Measurements from ENCODE around the gene CFAP52.

DNA sequence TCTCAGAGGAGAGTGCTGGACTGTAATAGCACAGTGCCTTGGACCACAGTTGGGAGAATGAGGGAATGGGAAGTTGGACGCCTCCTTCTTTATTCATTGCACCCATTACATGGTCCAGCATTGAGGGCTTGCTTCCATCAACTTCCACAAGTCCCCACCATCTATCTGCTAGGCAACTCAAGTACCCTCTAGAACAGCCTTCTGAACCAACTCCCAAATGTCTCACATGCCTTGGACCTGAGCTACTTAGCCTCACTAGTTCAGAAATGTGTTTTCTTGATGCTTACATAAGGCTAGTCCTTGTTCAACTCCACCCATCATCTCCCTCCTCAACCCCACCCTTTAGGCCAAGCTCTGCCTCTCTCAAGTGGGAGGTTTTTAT is 12.5 kb downstream of the PIK3R5 start:
- PRO-cap: no peak

DNA sequence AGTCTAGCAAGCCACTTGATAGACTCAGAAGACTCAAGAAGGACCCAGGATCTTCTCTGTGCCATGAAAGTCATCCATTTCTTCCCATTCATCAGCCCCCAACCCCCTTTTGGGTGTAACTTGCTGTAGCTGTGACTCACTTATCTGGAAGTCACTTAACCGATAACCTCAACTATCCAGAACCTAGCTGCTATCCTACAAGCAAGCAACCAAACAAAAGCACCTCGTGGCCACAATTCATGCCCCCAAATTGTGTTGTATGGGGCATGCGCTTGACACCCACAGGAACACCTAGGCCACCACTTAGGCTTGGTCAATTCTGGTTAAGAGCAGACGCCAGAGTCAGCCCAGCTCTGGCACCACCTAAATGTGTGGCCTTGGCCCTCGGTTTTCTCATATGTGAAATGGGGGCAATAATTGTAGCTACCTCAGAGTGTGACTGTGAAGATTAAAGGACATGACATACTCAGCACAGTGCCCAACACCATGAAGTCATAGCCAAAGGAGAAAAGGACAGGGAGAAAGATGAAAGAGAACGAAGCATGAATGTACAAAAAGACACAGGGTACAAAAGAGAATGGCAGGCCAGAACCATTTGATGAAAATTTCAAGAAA is 3.6 kb downstream of the PIK3R5 start:
- PRO-cap: no peak

- PRO-cap: no peak
Observed at GRCh38 chr17:9052641-9053052, 31.3 kb downstream of the NTN1 start.

- PRO-cap: no peak
Observed at GRCh38 chr17:9158636-9159172, 137.4 kb downstream of the NTN1 start.

DNA sequence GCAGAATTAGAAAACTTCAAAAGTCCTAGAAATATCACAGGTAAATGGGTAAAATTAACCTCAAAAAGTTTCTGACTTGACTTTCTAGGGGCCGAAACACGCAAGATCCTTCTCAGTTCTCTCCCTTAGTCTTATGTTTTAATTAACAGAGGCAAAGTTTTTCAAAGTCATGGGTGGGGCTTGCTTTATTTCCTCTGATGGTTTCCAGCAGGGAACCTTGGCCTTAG is 263.4 kb downstream of the NTN1 start:
- PRO-cap: no peak

GRCh38 chr17:9576323-9576778 is at the start of gene CFAP52:
Gene CFAP52, plus strand, starts transcription at chr17:9576642.
- PRO-cap: no peak

DNA sequence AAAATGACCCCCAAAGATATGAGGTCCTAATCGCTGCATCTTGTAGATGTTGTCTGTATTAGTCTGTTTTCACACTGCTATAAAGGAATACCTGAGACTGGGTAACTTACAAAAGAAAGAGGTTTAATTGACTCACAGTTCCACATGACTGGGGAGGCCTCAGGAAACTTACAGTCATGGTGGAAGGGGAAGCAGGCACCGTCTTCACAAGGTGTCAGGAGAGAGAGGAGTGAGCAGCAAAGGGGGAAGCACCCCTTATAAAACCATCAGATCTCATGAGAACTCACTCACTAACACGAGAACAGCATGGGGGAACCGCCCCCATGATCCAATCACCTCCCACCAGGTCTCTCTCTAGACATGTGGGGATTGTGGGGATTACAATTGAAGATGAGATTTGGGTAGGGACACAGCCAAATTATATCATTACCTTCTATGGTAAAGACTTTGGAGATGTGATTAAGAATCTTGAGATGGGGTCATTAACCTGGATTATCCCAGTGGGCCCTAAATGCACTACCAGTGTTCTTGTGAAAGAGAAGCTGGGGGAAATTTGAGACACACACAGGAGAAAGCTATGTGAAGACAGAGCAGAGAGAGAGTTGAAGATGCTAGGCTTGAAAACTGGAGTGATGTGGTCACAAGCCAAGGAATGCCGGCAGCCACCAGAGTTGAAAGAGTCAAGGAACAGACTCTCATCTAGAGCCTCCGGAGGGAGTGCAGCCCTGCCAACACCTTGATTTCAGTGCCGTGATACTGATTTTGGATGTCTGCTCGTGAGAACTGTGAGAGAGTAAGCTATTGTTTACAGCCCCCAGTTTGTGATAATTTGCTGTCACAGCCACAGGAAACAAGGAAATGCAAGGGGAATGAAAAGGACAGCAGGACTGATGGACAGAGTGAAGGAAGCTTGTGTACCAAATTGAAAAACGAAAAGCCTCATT is 20.2 kb downstream of the USP43 start:
- PRO-cap: no peak

DNA sequence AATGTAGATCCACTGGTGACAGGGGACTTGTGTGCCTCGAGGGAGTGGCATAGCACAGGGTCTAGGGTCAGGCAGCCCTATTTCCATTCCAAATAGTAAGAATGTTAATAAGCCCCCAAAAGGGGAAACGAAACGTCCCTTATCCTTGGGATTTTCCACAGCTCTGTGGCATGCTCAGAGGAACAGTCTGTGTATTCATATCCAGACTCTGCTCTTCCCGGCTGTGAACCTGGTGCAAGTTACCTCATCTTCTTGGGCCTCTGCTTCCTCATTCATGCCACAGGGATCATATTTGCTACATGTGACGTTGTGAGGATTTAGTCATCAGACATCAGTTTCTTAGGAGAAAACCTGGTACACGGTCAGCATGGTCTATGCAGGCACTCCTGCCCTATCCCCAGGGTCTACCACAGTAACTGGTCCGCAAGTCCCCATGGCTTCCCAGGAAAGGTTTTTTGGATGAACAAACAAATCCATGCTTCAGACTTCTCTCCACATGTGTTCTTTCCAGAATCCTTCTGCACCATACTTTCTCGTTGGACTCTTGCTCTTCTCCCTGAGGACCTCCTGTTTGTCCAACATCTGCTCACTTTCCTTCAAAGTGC is 17.5 kb downstream of the GLP2R start:
- PRO-cap: no peak

DNA sequence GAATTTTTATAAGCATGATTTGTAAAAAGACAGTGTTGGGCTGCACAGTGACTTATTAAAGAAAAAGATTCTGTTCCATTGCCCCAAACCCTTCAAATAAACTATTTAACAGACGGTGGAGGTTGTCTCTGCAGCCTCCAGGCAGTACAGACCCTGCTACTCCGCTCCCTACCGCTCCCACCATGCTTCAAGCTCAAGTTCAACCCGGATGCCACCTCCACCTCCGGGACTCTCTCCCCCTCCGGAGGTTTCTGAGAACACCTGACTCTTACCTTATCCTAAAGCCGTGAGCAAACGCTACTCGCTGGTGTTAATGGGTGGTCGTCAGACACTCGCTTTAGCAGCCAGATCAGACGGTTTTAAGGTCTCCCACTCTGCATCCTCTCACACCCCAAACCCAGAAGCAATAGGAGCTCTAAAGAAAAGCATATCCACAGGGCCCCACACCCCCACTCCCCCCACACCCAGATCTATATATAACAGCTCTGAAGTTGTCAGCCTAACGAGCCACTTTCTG is 120.9 kb upstream of the RCVRN start:
- PRO-cap: no peak

GRCh38 chr17:10048845-10049446 is 143.9 kb upstream of the RCVRN start:
- PRO-cap: no peak

- PRO-cap: no peak
Observed at GRCh38 chr17:10126018-10126331, 72.4 kb downstream of the GAS7 start.

GRCh38 chr17:10127614-10128477 is 70.6 kb downstream of the GAS7 start:
- PRO-cap: no peak

GRCh38 chr17:10156874-10157570 is 41.4 kb downstream of the GAS7 start:
- PRO-cap: no peak

DNA sequence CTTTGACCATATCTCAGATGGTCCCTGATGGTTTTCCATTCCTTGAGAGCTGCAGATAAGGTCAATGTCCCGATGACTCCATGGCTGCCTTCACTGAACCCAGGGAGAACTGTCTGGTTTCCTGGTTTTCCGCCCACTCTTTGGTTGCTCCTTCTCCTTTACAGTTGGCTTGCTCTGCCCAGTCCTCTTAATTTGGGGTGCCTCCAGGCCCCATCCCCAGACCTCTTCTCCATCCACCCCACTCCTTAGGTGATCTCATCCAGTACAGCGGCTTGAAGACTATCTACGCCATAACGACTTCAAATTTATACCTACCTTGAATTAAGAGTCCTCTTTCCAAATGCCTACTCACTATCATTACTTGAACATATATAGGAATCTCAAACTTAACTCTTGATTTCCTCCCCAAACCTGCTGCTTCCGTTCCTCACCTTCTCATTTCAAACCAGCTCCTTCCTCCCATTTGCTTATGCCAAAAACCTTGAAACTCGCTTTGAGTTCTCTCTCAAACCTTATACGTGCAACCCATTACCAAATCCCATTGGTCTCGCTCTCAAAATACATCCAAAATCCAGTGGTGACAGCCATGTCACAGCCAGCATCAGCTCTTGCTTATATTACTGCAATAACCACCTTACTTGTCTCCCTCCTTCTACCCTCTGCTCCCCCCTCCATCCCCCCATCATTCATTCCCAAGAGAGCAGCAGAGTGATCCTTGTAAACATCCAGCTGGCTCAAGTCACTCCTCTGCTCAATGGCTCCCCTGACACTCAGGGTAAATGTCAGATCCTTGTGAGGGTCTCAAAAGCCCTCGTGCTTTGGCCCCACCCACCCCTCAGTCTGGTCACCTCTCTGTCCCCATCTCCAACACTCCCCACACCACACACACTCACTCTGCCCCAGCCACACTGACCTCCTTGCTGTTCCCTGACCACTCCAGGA is 28.6 kb downstream of the GAS7 start:
- PRO-cap: no peak

DNA sequence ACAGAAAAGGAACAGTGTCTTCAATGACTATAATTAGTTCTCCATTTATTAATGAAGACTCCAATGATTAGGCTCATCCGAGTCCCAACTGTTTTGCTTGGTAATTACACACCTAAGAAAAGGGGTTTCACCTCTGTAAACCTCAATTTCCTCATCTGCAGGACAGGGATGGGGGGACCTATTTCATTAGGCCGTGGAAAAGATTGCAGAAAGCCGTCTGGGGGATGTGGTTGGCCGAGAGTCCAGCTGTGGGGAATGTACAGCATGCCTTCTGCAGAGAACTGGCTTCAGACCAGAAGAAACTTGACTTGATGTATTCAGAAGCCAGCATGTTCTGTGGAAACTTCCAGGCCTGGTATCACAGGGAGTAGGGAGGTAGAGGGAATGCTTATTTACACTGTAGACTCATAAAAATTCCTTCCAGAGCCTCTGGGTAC is 11.6 kb upstream of the GAS7 start:
- PRO-cap: no peak

DNA sequence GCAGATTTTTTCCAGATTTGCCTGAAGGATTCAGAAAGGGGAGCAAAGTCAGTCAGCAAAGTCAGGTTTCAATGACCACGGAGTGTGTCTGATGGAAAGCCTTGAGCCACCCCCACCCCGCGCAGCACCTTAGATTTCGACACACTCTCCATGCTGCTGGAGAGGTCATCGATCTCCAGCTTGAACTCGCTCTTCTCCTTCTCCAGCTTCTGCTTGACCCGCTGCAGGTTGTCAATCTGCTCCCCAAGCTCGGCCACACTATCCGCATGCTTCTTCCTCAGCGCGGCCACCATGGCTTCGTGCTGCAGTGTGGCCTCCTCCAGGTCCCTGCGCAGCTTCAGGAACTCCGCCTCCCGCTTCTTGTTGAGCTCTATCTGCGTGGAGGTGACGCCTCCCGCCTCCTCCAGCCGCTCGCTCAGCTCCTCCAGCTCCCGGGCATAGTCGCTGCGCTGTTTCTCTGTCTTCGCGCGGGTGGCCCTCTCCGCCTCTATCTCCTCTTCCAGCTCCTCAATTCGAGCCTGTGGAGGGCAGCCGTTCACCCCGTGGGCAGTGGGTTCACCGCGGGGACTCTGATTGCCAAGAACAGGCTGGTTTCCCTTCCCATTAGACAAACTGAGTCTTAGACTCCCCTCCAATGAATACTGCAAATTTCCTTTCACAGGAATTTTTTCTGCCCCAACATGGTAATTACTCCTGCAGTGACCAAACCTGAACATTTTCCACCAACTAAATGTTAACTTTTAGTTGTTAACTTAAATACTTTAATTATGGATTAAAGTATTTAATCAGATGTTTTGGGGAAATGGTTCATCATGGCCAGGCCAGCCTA is 19.0 kb downstream of the MYH3 start:
- PRO-cap: no peak

GRCh38 chr17:10716280-10716809 is 13.5 kb downstream of the TMEM220 start:
- PRO-cap: no peak

GRCh38 chr17:10744412-10744934 is 14.7 kb upstream of the TMEM220 start:
- PRO-cap: no peak

GRCh38 chr17:10795417-10796091 is 8.3 kb downstream of the TMEM238L start:
- PRO-cap: no peak

DNA sequence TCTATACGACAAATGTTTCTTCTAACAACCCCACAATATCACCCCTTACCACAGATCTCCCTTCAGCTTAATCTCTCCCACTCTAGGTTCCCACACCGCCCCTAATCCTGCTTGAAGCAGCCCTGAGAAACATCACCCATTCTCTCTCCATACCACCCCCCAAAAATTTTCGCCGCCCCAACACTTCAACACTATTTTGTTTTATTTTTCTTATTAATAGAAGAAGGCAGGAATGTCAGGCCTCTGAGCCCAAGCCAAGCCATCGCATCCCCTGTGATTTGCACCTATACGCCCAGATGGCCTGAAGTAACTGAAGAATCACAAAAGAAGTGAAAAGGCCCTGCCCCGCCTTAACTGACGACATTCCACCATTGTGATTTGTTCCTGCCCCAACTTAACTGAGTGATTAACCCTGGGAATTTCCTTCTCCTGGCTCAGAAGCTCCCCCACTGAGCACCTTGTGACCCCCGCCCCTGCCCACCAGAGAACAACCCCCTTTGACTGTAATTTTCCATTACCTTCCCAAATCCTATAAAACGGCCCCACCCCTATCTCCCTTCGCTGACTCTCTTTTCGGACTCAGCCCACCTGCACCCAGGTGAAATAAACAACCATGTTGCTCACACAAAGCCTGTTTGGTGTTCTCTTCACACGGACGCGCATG is 20.9 kb downstream of the ZNF18 start:
- PRO-cap: no peak